ENCODE measurements around a stretch of chr9.

DNA sequence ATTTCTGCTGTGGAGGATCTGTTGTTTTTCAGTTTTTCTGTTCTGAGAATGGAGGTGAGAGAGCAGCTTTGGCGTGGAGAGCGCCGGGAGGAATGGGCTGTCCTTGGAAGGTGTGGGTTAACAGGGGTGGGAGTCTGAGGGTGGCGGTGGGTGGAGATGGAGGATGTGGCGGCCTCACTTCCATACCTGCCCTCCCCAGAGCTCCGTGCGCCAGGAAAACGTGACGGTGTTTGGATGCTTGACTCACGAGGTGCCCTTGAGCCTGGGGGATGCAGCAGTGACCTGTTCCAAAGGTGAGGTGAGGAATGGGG is 16.7 kb downstream of the TMEM8B start:
- PRO-cap, result no peak

GRCh38 chr9:35848046-35848727 is 19.2 kb downstream of the TMEM8B start:
- PRO-cap, result no peak

GRCh38 chr9:35919108-35919887 is 10.0 kb downstream of the SPAAR start:
- PRO-cap, result no peak

GRCh38 chr9:35959890-35960829 is 2.2 kb upstream of the OR2S2 start:
- PRO-cap, result bidirectional peak, plus-strand start at chr9:35960325, minus-strand start at chr9:35960202

- PRO-cap, result no peak
Observed at GRCh38 chr9:36141404-36141844, 4.9 kb downstream of the GLIPR2 start.

DNA sequence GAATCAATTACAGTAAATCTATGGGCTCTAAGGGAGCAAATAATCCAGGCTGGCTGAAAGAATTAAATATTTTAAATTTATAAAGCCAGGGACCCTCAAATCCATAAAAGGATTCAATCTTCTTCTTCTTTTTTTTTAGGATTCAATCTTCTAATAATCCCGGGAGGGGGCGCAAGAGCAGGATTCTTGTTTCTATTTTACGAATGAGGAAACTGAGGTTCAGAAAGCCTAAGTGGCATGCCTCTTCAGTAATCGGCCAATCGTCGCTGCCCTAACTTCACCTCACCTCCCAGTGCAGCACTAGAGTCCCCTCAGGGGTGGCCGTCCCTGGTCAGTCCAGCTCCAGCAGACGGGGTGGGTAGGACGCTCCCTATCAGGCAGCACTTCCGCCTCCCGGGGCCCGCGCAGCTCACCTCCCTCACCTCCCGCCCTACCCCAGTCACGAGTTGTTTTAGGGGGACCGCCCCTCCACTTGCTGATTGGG is 333 bp upstream of the CLTA start:
- PRO-cap, result bidirectional peak, plus-strand start outside the sequence, minus-strand start at position 399 of the sequence

- PRO-cap, result no peak
Observed at GRCh38 chr9:36355200-36355802, 44.8 kb downstream of the RNF38 start.

DNA sequence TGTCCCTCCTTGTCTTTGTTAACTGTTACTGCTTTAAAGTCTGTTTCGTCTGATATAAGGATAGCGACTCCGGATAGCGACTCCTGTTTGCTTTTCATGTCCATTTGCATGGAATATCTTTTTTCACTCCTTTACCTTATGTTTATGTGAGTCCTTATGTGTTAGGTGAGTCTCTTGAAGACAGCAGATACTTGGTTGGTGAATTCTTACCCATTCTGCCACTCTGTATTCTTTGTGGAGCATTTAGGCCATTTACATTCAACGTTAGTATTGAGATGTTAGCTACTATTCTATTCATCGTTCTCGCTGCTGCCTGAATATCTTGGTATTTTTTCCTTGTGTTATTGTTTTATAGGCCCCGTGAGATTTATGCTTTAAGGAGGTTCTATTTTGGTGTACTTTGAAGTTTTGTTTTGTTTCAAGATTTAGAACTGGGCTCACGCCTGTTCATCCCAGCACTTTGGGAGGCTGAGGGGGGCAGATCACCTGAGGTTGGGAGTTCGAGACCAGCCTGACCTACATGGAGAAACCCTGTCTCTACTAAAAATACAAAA is 14.0 kb upstream of the RNF38 start:
- PRO-cap, result no peak

DNA sequence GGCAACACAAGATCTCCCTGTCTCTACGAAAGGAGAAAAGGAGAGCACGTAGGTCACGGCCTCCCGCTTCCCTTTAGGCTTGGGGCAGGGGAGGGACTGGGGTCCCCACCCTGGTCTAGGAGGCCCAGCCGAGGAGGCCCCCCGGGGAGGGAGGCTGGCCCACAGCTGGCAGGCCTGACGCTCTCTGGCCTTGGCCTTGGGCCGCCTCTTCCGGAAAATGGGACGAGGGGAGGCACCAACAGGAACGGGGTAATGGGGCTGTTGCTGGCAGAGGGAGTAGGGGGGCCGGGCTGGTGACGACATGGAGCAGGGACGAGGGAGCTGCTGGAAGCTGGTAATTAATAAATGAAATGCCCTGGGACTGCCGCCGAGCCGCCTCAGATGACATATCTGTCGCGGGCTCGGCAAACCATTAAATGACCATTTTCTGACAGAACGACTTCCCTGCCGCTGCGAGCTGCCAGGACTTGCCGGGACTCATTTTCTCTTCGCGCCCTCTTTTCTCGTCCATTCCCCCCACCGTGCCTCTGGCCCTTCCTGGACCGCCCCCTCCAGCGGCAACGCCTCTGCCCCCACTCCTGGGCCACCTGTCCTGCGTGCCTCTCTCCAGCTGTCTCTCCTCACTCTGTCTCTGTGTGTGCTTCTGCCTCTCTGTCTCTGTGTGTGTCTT is 215.8 kb downstream of the PAX5 start:
- PRO-cap, result no peak

- PRO-cap, result no peak
Observed at GRCh38 chr9:36818809-36819374, 215.2 kb downstream of the PAX5 start.

- PRO-cap, result no peak
Observed at GRCh38 chr9:36850957-36851156, 183.2 kb downstream of the PAX5 start.

DNA sequence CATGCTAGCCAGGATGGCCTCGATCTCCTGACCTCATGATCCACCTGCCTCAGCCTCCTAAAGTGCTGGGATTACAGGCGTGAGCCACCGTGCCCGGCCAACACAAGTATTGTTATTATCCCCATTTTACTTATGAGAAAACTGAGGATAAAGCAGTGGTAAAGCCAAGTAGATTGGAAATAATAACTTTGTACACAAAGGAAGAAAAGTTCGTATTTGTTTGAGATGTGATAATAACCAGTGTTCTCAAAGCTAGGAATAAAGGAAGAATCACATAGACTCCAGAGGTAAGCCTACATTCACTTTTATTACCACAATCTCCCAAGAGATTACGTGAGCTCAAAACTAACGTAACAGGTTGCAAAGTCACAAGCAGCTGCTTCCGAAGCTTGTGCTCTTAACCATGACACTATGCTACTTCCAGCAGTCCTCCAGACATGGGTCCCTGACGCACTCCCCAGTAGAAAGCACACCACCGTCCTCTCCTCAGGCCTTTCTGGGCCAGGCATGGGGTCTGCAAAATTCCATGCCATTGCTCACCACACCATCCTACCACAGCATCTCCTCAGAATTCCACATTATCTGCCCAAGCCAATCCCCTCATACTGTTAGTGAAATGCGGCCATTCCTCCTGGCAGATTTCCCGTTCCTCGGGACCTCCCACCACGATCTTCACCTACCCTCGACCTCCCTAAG is 84.7 kb downstream of the PAX5 start:
- PRO-cap, result no peak

DNA sequence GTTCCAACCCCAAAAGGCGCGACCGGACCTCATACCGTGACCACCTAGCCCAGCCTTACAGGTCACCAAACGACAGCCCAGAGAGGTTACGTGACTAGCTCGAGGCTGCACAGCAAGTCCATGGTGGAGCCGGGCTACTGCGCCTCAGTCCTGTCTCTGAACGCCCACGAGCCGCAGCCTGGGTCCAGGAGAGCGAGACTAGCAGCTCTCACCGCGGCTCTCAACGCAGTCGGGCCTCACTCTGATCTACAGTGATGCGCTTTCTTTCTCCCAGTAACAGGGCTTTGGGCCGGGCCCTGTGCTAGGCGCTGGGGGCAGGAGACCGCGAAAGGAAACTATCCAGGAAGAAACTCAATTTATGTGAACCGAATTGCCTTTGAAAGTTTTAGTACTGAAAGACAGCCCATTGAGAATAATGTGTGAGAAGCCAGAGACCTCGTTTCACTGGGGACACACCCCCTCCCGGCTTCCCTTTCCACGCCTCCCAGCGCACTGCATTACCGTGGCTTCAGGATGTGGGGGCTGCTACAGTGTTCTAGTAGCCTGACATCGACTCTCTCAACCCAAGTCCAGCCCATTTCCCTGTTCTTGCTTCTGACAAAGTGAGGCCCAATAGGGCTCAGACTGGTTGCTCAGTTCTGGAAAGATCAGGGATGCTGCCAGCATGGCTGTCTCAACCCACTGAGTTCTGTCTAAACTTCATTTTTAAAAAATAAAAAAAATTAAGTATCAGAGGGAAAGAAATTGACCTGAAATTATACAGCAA is 3.6 kb downstream of the PAX5 start:
- PRO-cap, result no peak

DNA sequence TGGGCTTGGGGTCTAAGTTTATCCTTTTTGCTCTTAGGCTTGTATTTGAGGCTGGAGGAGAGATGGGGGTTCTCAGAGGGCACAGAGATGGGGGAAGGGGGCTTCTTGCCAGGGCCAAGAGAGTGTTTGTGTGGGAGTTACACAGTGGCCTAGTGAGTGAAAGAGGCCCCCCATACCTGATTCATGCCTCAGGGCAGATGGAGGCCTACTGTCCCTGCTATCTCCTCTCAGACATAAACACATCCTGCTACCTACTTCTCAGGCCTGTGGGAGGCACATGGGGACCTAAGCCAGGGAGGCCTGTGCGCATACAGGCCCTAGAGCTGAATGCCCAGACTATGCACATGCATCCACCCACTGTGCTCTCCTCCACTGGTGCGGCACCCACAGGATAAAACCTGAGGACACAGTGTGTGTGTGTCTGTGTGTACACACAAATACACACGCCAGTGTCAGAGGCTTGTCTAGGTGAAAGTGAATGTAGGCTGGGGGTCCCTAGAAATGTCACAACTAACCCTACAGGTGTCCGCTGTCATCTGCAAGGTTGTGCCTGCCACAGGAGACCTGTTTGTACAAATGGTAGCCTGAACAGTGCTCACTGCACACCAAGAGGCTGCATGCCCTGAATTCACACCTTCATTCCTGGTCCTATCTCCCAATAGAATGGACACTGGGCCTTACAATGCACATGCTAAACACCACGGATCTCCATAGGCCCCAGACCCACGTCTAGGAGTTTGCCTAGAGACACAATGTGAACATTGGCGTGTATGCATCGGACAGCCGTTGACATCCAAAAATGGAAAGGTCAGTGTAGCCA is 1.3 kb downstream of the PAX5 start:
- PRO-cap, result no peak

DNA sequence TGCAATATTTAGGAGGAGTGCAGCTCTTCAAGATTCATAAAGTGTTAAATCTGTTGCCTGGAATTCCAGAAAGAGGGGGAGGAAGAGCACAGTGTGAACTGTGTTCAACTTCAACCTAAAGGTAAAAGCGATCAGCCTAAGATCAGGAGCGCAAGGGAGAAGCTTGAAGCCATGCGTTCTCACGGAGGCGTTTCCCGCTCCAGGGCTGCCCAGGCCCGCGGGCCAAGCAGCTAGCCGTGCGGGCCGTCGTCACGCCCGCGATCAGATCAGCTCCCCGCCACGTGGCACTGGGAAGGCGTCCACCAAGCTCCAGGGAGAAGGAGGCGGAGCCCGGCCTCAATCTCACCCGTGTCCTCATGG is 41.1 kb upstream of the ZCCHC7 start:
- PRO-cap, result no peak

GRCh38 chr9:37093066-37093350 is 27.4 kb upstream of the ZCCHC7 start:
- PRO-cap, result no peak

GRCh38 chr9:37107672-37108054 is 12.7 kb upstream of the ZCCHC7 start:
- PRO-cap, result no peak

DNA sequence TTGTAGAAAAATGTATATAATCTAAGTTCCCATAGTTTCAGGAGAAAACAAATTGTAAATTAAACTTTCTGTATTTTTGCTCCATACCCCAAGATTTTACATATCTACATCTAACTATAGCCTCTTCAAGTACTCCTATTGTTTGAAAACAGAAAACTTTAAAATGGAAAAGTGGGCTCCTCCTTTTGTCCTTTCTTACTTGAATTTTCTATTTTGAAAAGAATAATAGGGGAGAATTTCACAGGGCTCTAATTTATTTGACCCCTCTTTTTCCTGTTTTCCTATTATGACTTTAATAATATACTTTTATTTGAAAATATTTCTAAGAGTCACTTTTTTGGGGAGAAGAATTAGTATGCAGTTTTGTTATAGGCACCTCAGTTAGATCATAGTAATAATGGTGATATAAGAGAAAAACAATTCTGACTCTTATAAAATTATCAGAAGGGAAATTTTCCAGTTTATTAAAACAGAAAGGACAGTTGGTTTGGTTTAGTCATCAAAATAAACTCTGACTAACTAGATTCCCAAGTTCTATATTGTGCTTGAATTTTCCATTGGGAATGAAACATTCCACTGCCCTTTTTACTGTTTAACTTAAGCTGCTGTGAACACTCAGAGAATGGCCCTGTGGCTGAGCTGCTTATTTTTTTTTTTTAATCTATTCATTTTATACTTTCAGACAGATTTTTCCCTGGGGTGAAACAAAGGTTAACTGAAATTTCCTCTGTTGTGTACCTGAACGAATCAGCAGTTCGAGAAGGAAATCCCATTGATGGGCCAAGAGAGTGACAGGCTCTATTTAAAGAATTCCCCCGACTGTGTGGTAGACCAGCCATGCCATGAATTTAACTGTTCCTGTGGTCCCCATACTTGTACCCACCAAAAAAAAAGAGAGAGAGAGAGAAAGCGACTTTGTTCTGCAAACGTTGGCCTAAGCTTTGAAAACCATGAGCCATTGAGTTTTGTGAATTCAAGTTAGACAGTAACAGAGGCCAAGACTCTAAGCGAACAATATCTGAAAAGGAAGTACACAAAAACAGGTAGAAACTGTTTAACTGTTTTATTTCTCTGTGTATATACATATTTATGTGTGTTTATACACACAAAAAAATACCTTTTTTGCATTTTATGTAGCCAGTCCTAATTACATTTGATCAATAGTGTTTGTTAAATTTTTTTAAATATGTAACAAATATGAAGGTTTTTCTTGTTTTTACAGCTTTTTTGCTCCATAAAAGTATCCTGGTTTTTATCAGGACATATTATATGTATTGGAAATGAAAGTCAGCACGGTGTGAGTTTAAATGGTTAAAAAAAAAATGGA is 138.7 kb upstream of the GRHPR start:
- PRO-cap, result no peak

DNA sequence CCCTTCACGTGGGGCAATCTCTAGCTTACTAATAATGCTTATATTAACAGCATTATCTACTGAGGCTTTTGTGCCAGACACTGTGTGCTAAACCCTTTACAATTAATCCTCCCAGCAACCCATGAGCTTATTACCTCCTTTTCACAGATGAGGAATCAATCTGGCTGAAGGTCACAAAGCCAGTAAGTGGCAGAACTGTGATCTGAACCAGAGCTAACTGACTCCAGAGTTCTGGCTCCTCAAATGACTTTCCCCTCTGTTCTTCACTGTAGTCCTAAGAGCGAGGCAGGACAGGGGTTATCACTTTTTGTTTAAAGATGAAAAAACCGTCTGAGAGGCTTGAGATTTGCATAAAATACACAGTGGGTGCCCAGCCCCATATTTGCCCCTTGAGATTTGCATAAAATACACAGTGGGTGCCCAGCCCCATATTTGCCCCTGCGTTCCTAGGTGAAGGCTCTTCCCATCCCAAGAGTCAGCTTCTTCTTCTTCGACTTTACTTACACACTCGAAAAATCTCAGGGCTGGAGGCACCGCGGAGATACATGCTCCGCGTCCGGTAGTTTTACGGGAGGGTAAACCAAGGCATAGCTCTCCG is 693 bp downstream of the FBXO10 start:
- PRO-cap, result no peak

DNA sequence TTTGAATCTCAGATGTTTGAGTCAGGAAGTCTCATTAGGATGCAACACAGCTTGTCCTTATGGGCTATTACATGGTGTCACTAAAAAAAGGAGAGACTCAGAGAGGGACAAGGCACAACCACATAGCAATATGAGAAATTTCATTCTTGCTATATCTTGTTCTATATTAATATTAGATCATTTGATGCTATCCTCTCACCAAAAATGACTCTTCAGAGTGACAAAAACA is 3.9 kb upstream of the FRMPD1 start:
- PRO-cap, result no peak

All from left colon (tissue), 1 donor.